ENCODE measurements around a stretch of chr4.

- PRO-cap, result no peak
Measured at GRCh38 chr4:136921329-136921753, 611.0 kb downstream of the PCDH18 start.

GRCh38 chr4:137125017-137125297 is 407.3 kb downstream of the PCDH18 start:
- PRO-cap, result no peak

- PRO-cap, result unidirectional peak, minus-strand start at chr4:137496732
Measured at GRCh38 chr4:137496636-137497140, 35.6 kb downstream of the PCDH18 start.

GRCh38 chr4:139014151-139014664 is 1.4 kb upstream of the NOCT start:
- PRO-cap, result no peak

- PRO-cap, result no peak
Measured at GRCh38 chr4:139153367-139154179, 23.4 kb downstream of the ELF2 start.

DNA sequence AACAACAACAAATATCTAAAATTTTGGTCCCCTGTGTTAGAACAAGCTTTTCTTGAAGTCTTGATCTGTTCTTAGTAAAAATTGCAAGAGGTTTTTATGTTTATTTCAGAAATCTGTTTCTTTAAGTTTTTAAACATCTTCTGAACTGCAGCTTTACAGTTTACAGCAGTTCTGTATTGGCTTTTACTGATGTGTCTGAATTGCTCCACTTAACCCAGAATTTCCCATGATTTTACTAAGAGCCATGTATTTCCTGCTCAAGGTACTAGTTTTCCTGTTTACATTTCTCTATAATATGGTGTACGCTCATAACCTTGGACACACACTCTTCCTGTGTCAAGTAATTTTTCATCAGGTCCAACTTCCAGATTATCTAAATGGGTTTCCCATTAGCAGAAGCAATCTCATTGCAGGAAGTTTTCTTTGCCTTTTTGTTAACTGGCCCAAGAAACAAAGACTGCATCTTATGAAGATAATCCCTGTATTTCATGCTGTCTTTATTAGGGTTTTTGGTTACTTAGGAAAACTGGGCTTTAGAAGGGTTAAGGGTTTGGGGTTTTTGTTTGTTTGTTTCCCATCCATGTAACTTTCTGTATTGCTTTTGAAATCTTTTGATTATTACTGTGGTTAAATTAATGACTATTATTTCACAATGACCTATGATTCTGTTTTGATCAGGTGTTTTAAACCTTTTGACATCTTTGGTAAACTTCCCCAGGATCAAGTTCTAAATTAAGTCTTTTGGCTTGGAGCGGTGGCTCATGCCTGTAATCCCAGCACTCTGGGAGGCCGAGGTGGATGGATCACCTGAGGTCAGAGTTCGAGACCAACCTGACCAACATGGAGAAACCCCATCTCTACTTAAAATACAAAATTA is 12.1 kb downstream of the ELF2 start:
- PRO-cap, result no peak

- PRO-cap, result no peak
Measured at GRCh38 chr4:139168185-139168821, 8.7 kb downstream of the ELF2 start.

DNA sequence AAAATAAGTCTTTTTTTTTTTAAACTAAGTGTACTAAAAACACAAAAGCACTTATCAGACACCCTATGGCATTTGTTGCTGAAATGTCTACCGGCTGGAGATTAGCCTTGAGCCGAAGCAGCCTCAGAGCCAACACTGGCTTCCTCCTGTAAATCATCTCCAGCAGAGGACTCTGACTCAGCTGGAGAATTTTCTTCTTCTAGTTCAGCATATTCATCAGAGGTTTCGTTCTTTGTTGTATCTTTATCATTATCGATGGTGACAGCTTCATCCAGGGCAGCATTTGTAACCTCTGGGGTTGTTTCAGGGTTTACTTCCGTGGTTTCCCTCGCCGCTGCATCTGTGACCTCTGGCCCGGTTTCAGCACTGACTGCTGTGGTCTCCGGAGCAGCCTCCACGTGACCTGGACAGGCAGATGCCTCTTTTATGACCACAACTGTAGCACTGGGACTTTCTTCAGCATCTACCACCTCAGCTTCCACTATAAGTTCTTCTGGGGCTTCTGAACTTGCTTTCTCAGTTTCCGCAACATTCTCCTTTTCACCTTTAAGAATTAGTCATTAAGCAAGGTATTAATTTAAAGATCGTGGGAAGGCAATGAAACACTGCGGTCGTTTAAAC is 13.4 kb downstream of the MGARP start:
- PRO-cap, result no peak

DNA sequence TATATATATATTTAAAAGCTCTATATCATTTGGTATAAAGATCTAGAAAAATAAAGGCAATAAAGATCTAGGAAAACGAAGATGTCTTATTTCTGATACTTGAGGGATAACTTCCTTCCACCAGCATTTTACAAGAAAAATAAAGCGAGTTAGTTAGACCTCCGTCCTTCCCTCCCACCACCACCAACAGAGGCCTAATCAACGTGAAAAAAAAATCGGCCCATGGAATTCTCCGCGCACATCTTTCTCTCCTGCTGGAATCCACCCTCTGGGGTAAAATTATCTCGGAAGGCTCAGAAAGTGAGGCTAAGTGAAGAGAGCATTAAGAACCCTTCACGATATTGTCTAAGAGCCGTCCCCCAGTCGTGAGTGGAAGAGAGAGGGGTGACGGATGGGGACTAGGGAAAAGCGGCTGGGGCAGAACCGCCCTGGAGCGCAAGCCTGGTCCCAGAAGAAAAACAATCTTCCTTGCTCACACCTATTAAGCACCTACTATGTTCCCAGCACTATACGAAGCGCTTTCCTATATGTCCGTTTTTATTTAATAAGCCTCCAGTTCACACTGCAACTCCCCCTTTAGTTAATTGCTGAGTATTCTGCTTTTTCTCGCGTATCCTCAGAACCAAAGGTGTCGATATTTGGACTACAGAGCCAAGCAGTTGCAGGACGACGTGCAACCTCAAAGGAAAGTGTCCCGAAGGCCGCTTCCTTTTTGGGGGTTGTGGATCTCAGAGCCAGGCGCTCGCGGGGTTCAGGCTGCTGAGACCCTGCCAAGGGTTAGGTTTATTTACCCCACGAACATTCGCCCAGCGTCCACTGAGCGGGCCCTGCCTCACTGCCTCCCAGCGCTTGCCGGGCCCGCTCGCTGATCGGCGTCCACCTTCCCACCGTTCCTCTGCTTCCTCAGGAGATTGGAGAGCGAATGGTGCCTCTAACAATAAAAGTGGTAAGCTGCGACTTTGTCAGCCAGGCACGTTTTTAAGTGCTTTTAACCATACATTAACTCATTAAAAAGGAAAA is 956 bp downstream of the MGARP start:
- PRO-cap, result no peak

DNA sequence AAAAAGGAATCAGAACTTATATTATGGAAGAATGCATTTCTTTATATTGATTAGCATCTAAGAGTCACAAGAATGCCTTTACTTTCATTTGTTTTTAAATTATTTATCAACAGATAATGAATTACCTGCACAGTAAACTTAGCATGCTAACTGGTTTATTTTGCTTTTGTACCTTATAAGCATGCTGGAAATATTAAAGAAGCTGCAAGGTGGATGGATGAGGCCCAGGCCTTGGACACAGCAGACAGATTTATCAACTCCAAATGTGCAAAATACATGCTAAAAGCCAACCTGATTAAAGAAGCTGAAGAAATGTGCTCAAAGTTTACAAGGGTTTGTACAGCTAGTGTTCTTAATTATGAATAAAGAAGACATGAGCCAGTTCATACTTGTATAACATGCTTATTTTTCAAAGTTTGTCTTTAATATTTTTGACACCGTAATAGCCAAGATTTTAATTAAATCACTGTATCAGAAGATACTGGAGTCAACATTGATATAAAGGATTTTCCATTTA is 57.3 kb upstream of the NDUFC1 start:
- PRO-cap, result no peak

DNA sequence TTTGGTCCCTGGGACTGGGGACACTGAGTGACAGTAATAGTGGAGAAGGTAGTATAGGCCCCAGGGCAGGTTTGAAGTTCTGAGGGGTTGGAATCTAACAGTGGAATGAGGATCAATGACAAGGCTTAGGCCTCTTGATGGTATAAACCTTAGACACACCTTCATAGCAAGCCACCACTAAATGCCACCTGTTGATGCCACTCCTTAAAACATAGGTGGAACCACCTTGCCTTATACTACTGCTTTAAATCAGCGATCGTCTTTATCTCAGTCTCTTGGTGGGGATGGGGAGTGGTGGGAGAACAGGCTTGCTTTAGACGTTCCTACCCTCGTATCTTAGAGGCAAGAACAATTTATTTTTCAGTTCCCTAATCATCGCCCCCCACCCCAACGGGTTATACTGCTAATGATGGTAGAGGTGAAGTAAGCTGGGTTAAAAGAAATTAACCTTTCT is 1.2 kb downstream of the RAB33B start:
- PRO-cap, result no peak

GRCh38 chr4:139557620-139558295 is 1.7 kb upstream of the SETD7 start:
- PRO-cap, result no peak

GRCh38 chr4:139666660-139667637 is 1.3 kb downstream of the MGST2 start:
- PRO-cap, result no peak

GRCh38 chr4:139802166-139802937 is 136.7 kb downstream of the MGST2 start:
- PRO-cap, result no peak

GRCh38 chr4:139988827-139989202 is 165.2 kb downstream of the MAML3 start:
- PRO-cap, result no peak

GRCh38 chr4:140046809-140047811 is 106.9 kb downstream of the MAML3 start:
- PRO-cap, result unidirectional peak, plus-strand start at chr4:140047026

DNA sequence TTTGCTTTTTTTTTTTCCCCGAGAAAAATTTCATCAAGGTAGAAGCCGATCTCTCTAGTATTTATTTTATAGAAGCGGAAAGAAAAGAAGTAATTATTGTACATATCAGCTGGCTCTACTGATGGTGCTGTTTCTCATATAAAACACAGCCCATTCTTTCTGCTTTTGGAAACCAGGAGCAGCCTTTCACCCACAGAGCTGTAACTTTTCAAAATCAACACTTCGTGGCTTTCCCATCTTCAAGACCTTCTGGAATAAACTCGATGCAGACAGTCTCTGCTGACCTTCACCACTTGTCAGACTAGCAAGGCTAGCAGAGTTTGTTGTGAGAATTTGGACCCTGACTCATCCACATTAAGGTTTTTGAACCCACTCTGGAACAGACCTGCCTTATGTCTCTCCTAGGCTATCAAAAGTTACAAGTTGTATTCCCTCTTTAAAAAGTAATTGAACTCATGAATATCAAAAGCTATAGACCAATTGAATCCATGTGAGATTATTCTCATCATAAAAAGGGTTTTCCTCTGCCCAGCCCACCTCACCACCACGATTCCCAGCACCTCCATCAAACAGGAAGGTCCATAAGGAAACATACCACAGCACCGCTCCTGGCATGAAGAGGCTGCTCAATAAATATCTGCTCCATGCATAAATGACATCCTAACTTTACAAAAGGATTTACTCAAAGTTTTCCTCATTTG is 88.6 kb downstream of the MAML3 start:
- PRO-cap, result no peak

DNA sequence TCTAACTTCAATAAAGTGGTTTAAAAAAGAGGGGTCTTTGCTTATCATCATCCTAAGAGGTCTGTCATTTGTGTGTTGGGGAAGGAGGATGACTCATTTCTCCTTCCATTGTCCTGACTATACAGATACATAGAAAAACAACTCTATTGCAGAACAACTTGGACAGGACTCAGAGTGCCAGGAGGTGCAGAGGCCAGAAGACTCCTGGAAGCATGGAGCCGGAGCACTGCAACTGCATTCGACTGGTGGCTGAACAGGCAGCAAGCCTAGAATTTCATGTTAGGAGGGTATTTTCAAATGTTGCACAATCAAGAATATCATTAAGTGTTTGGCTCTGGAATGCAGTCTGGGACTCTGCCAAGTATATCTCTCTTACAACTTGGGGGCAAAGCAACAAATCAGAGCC is 35.0 kb upstream of the MAML3 start:
- PRO-cap, result no peak

DNA sequence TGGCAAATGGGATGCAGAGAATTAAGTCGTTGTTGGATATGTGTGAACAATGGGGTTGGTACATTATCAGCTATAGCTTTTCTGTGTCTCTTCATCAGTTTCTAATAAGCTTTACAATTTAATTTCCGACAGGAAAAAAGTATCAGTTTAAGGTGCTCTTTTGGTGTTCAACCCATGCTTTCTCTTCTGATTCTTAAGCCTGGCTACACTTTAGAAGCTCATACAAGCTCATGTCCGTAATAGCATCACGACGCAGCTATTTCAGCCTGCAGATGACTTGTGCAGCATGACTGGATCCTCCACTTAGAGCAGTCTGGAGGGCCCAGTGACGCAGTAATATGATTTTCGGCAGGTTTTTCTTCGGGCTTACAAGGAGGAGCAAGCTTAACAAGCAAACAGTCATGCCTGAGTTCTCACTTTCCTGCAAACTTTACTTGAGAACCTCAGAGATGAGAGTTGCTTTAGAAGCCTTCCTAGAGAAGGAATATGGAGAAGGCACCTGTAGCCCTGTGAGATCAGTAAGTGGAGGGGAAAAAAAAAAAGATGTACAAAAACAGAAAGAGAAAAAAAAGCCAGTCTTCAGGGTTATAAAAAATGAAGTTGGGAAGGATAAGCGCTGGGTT is 85.3 kb upstream of the MAML3 start:
- PRO-cap, result no peak

GRCh38 chr4:140268249-140268957 is 105.0 kb upstream of the SCOC start:
- PRO-cap, result no peak